Left lobe of liver (tissue), 1 donor: ENCODE measurements around a stretch of chr5.

DNA sequence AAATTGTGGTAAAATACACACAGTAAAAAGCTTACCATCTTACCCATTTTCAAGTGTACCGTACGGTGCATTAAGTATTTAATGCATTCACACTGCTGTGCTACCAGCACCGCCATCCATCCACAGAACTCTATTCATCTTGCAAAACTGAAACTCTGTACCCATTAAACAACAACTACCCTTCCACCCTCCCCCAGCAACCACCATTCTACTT is 70.1 kb downstream of the SH3PXD2B start:
- PRO-cap: no peak

DNA sequence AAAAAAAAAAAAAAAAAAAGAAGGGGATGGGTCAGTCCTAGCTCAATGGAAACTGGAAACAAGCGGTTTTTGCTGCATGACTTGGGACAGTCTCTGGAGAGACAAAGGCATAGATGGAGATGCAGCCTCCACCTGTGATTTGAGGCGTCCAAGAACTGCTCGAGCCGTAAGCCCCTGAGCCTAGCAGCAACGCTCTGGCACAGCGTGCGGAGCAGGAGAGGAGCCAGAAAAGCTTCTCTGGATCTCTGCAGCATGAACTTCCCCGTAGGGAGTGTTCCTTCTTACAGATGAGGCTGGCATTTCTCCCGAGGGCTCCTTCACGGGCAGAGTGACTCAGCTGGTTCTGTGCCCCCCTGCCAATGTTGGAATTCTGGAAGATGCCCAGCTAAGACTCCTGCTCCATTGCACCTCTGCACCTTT is 39.9 kb downstream of the SH3PXD2B start:
- PRO-cap: no peak

GRCh38 chr5:172419212-172419565 is 35.1 kb downstream of the SH3PXD2B start:
- PRO-cap: unidirectional peak, plus-strand start at chr5:172419476

DNA sequence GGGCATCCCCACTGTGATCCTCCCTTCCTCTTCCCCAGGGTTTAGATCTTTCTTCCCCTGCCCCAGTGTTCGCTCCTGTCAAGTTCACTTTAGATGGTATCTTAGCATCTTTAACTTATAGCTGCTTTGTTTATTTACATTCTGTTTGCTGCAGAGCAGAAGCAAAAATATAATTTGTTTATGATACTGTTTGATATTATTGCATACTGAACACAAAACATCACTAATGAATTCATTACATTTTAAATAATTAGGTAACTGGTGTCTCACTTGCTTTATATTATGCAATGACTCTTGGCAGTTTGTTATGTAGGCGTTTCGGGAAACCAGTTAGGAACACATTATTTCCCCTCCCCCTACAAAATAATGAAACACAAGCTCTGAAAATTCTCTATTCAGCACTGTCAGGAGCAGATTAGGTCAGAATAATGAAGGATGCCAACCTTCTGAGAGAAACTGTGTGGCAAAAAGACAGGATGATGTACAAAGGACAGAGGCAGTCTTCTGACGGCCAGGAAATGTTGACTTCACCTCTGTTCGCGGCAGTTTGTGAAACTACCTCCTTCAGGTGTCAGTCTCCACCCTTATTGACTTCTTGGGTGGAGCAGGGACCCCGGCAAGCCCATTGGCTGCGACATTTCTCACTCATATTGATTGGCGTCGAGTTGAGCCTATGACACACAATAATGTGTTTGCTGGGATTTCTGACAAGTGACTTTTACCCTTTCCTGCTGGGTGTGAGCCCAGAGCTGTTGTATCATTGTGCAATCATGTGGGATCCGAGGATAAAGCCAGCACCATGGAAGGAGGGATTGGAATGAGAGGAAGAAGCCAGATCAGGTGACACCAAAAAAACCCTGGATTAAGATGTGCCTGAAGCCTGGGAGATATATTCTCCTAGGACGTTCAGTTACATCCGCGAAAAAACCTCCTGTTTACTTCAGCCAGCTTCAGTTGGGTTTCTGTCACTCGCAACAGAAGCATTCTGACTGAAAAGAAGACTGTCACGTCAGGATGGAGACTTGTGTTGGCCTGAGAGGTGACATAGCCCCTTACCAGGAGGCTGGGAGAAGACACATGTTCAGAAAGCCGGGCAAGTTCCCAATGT is 33.9 kb downstream of the SH3PXD2B start:
- PRO-cap: bidirectional peak, plus-strand start at position 767 of the sequence, minus-strand start at position 523 of the sequence

DNA sequence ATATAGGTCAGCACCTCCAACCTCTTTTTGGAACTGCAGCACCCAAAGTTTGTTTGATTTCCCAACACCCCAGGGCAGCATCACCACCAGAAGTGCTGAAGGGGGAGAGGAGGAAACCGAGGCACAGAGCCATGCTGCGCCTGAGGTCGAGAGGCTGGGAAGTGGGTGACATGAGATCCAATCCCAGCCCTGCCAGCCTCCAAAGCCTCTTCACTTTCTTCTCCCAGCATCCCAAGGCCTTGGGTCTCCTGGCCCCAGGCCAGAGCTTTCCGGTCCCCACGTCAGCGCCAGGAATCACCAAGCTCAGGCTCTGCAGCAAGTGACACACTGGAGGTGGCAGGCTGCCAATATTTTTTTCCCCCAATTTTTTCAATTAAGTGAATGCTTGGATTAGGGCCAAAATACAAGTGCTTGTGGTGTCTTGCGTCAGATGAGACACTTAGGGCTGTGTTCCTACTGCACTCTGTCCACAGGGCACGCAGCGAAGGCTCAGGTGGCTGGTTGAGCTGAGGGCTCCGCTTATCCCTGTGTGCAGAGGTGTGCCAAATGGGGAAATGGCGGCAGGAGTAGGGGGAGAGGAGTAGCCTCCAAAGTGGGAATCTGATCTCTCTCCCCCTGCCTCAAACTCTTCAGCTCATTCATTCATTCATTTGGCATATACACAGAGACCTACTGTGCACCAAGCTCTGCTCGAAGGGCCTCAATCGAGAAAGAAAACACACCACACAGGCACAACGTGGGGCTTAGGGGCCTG is 16.8 kb downstream of the SH3PXD2B start:
- PRO-cap: unidirectional peak, plus-strand start at position 466 of the sequence

GRCh38 chr5:172451597-172452262 is 2.6 kb downstream of the SH3PXD2B start:
- PRO-cap: no peak

DNA sequence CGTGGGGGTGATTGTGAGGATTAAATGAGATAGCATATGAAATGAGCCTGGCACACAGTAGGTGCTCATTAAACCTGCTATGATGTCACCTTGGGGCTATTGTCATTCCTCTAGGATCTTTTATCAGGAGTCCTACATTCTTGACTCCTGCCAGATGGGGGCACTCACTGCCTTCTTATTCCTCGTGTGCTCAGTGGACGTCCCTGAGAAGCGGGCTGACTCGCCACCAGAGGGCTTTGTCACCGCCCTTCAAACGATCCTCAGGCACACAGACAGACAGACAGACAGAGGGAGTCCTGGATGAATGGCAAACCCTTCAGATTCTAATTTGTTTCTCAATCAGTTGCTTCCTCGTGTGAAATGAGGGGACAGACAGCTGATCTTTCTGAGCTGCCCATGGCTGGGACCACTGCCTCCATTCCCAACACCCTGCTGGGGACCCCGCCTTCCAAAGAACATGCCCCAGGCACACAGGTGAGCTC is 24.7 kb upstream of the SH3PXD2B start:
- PRO-cap: no peak

DNA sequence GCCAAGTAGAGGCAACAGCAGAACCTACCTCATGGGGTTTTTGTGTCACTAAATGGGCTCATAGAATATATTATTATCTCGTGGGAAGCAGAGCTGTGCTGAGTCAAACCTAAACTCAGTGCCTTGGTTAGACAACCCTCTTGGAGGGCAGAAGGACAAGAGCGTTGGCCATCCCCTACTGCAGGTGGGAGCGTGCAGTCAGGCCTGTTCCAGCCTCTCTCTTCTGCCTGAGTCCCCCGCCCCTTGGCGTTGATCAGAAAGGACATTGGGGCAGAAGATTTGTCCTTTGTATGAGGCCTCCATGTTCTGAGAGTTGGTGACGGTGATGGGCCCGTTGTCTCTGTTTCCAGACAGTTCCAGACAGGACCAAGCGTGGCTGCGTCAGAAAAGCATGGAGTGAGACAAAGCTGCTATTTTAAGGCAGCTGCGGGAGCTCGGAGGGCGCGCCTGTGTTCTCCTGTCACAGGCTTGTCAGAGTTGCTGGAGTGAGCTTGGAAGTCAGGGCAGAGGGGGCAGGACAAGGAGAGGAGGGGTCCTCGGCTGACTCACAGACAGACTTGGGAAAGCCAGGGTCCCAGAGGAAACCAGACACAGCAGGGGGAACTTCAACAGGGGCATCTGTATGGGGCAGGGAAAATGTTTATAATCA is 32.1 kb upstream of the SH3PXD2B start:
- PRO-cap: no peak

GRCh38 chr5:172487633-172488262 is 33.4 kb upstream of the SH3PXD2B start:
- PRO-cap: no peak

- PRO-cap: no peak
These were observed 83.8 kb upstream of the NEURL1B start for GRCh38 chr5:172557027-172557874.

DNA sequence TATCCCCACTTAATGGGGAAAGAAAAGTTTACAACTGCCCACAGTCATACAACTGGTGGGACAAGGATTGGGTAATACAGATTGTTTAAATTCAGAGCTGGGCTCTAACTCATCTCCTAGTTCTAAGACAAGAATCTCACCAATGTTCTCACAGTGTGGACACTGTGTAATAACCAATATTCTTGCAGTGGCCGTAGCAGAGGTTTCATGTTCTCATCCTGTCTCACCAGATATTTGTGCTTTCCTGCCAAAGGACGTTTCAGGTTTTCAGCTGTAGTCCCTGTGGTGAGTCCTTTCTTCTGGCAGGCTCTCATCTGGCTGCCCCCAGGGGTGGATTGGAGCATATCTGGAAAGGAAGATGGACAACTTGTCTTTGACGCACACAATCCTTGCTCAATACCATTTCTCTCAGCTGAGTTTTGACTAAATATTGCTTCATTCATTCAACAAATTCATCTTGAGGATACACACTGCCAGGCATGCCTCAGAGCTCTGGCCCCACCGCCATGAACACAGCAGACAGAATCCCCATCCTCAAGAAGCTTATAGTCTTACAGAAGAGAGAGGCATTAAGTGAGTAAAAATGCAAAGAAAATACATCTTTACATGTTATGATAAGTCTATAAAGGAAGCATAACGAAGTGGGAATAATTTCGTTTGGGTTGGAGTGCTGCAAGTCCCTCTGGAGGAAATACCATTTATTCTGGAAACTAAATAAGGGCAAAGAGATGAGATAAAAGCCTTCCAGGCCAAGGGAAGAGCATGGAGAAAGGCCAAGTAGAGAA is 33.8 kb upstream of the NEURL1B start:
- PRO-cap: no peak

- PRO-cap: no peak
These were observed 18.6 kb upstream of the NEURL1B start for GRCh38 chr5:172622004-172623221.

- PRO-cap: no peak
These were observed 9.5 kb downstream of the NEURL1B start for GRCh38 chr5:172650425-172651048.

DNA sequence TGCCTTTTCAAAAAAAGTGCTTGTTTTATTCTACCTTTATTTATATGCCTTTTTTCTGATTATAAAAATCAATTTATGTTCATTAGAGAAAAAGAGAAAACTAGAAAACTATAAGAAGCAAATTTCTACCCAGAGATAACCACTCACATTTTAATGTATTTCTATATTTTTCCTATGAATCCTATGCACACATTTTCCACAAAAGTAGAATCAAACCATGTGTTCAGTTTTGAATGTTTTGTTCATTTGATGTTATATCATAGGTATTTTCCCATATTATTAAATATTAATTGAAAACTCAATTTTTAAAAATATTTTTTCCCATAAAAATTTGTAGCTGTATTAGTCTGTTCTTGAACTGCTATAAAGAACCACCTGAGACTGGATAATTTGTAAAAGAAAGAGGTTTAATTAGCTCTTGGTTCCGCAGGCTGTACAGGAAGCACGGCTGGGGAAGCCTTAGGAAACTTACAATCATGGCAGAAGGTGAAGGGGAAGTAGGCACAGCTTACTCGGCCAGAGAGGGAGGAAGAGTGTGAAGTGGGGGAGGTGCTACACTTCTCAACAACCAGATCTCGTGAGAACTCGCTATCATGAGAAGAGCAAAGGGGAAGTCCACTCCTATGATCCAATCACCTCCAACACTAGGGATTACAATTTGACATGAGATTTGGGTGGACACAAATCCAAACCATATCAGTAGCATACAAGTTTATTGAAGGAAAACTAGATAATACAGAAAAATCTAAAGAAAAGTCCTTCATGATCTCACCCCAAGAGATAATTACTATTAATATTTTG is 39.7 kb downstream of the NEURL1B start:
- PRO-cap: no peak

DNA sequence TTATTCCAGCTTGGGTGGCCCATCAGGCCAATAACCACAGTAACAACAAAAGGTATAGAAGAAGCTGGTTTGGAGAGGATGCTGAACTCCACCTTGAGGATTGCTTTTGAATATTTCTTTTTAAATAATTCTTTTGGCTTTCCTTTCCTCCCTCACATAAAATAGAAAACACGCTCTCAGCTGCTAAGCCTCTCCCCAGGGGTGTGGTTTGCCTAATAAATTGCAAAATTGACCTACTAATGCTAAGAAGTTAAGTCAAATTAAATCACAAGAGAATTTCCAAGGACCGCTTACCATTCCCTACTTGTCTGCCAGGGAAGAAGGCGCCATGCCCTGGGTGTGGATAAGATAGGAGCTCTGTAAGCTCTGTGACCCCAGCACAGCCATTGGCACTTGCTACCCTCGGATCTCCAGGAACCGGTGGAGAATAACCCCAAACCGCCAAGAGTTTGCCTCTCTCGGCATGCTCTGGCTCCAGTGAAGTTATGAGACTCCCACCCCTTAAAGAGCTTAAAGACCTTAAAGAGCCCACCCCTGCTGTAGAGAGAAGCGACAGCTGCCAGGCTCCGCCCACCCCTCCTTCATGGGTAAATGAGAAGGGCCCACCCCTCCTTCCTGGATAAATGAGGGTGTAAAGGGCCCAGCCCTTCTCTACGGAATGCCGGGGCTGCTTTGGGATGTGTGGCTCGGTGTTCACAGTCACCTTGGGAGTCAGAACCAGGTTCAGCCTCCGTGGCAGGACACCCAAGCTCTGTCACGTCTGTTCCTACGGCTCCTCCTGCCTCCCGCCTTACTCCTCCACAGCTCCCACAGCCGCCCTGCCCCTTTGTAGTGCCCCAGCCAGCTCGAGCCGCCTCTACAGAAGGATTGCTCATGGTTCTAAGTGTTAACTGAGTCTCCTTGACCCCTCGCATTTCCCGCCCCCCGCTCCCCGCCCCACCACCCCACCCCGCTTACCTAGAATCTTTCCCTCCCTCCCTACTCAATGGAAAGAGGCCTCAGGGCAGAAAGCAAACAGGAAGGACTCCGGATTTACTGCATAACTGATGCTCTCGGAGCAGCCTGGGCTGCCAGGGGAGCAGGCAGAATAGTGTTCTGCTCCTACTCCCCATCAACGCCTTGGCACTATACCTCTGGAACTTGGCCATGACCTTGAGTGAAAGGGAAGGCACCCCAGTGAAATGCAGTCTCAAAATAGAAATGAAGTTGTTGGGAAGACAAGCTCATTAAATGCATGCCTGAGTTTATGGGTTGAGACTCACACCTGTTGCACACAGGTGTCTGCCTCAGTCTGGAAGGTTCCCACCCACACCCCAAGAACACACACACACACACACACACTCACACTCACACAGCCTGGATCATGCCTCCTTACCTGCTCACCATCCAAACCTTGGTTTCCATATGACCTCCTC is 59.3 kb downstream of the NEURL1B start:
- PRO-cap: no peak

DNA sequence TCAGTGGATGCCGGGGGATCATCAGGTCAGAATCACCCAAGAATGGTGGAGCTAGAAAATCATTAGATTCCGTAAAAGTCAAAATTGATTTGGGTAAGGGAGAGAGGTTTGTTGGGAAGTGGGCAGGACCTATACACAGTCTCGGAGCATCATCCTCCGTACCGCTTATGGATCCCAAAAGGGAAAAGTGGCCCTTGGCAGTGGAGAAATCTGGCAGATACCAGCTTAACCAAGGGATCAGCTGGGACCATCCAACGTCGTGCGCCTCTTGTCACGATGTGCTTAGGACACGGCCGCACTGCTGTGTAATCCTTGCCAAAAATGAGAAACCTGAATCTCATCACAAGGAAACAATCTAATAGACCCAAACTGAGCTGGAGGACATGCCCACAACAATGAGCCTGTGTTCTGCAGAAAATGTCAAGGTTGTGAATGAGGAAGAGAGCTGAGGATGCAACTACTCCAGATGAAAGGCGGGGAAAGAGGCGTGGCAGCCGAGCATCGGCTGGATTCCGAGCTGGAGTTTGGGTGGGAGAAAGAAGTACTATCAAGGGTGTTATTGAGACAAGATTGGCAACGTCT is 46.9 kb downstream of the DUSP1 start:
- PRO-cap: no peak

DNA sequence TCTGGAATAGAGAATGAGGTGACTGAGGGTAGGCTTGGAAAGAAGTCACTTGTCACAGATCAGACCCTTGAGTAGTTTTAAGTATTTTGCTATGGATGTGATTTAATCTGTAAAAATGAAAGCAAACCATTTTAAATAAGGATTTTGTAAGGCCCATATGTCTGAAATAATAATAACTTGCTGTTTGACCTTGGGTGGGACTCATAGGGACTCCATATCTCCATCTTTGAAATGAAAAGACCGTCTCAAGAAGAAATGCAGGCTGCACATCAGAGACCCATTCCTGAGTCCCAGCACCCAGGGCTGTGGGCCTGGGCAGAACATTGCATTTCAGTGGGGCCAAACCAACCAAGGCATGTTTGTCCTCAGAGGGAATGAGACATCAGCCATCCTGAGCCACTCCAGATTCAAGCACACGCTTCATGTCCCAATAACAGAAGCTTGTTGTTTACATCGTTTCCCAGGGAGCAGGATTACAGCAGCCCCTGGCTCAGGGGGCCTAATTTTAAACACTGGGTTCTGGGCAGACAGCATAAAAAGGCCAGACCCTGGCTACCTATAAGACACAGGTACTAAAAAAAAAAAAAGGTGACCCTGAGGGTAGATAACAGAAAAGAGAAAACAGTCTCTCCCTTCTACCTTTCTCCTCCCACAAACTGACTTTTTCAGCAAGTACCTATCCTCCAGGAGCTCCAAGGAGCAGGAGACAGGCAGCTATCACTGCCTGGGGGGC is 24.3 kb downstream of the DUSP1 start:
- PRO-cap: no peak

DNA sequence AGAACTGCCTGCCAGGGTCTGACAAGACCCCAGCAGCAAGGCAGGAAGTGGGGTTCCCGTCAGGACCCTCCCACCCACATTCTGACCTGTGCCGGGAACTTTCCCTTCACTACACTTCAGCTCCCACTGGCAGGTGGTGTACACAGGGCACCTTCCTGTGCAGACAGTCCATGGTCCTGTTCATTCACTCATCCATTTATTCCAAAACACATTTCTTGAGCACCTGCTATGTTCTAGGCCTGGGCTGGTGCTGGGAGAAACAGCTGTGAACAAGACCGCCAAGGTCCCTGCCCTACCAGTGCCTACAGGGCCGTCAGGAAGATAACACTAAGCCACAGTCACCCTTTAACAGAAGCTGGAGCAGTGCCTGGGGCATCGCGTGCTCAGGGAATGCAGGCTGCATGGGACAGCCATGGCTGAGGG is 19.3 kb downstream of the DUSP1 start:
- PRO-cap: no peak

- PRO-cap: no peak
These were observed 7.0 kb downstream of the DUSP1 start for GRCh38 chr5:172763966-172764376.

GRCh38 chr5:172771293-172772015 is 459 bp upstream of the DUSP1 start:
- PRO-cap: bidirectional peak, plus-strand start at chr5:172771359, minus-strand start at chr5:172771195